Keratinocyte (primary cell): ENCODE results near the genes C12orf54, RHEBL1 and DNAJC22.

GRCh38 chr12:48482232-48482721, at the start of gene C12orf54:
Gene C12orf54 (plus strand): TSS chr12:48482498.
CAGE:
- cytosol, long polyA minus RNA, result no peak
- cytosol, long polyA plus RNA, result no peak
- long polyA plus RNA, result no peak
- nucleus, long polyA minus RNA, result no peak
- nucleus, long polyA plus RNA, result no peak

CAGE:
- cytosol, long polyA minus RNA, result no peak
- cytosol, long polyA plus RNA, result no peak
- long polyA plus RNA, result no peak
- nucleus, long polyA minus RNA, result no peak
- nucleus, long polyA plus RNA, result no peak
Observed at GRCh38 chr12:48651542-48651992, 30.5 kb downstream of the KANSL2 start.

GRCh38 chr12:48652460-48653081, 29.5 kb downstream of the KANSL2 start:
CAGE:
- cytosol, long polyA minus RNA, result no peak
- cytosol, long polyA plus RNA, result no peak
- long polyA plus RNA, result no peak
- nucleus, long polyA minus RNA, result no peak
- nucleus, long polyA plus RNA, result no peak

DNA sequence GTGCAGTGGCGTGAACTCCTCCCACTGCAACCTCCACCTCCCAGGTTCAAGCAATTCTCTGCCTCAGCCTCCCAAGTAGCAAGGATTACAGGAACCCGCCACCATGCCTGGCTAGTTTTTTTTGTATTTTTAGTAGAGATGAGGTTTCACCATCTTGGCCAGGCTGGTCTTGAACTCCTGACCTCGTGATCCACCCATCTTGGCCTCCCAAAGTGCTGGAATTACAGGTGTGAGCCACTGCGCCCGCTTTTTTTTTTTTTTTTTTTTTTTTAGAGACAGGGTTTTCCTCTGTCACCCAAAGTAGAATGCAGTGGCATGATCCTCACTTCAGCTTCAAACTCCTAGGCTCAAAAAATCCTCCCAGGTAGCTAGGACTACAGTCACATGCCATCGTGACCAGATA, 17.4 kb downstream of the KANSL2 start:
CAGE:
- cytosol, long polyA minus RNA, result no peak
- cytosol, long polyA plus RNA, result no peak
- long polyA plus RNA, result no peak
- nucleus, long polyA minus RNA, result no peak
- nucleus, long polyA plus RNA, result no peak

CAGE:
- cytosol, long polyA minus RNA, result no peak
- cytosol, long polyA plus RNA, result no peak
- long polyA plus RNA, result no peak
- nucleus, long polyA minus RNA, result no peak
- nucleus, long polyA plus RNA, result no peak
Observed at GRCh38 chr12:48685100-48685452, 3.0 kb upstream of the KANSL2 start.

DNA sequence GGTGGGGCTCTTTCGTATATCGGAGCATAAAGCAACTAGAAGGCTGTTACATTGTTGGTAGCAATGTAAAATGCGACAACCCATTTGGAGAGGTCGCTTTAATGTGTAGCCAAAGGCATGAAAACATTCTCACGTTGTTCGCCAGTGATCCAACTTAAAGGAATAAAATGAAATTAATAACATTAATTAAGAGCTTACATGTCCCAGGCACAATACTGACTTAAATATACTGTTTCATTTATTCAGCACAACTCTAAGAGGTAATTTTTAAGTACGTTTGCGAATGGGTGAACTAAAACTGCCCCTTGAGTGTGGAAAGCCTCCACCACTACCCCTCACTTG, 982 bp upstream of the CCNT1 start:
CAGE:
- cytosol, long polyA minus RNA, result no peak
- cytosol, long polyA plus RNA, result no peak
- long polyA plus RNA, result no peak
- nucleus, long polyA minus RNA, result no peak
- nucleus, long polyA plus RNA, result no peak

CAGE:
- cytosol, long polyA minus RNA, result no peak
- cytosol, long polyA plus RNA, result no peak
- long polyA plus RNA, result no peak
- nucleus, long polyA minus RNA, result no peak
- nucleus, long polyA plus RNA, result no peak
Observed at GRCh38 chr12:48779315-48780425, 9.2 kb downstream of the ADCY6 start.

DNA sequence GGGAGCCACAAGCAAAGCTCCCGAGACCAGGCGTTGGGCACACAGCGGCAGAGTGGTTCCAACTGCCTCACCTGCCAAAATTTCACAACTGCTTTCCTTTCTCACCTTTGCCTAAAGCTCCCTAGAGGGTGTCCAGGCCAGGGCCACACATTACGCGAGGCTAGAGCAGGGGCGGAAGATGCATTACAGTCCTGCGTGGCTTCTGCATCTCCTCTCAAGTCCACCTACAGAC, 11.0 kb downstream of the CACNB3 start:
CAGE:
- cytosol, long polyA minus RNA, result no peak
- cytosol, long polyA plus RNA, result no peak
- long polyA plus RNA, result no peak
- nucleus, long polyA minus RNA, result no peak
- nucleus, long polyA plus RNA, result no peak

CAGE:
- cytosol, long polyA minus RNA, result no peak
- cytosol, long polyA plus RNA, result no peak
- long polyA plus RNA, result no peak
- nucleus, long polyA minus RNA, result no peak
- nucleus, long polyA plus RNA, result no peak
Observed at GRCh38 chr12:48857002-48857803, 5.2 kb upstream of the DDX23 start.

DNA sequence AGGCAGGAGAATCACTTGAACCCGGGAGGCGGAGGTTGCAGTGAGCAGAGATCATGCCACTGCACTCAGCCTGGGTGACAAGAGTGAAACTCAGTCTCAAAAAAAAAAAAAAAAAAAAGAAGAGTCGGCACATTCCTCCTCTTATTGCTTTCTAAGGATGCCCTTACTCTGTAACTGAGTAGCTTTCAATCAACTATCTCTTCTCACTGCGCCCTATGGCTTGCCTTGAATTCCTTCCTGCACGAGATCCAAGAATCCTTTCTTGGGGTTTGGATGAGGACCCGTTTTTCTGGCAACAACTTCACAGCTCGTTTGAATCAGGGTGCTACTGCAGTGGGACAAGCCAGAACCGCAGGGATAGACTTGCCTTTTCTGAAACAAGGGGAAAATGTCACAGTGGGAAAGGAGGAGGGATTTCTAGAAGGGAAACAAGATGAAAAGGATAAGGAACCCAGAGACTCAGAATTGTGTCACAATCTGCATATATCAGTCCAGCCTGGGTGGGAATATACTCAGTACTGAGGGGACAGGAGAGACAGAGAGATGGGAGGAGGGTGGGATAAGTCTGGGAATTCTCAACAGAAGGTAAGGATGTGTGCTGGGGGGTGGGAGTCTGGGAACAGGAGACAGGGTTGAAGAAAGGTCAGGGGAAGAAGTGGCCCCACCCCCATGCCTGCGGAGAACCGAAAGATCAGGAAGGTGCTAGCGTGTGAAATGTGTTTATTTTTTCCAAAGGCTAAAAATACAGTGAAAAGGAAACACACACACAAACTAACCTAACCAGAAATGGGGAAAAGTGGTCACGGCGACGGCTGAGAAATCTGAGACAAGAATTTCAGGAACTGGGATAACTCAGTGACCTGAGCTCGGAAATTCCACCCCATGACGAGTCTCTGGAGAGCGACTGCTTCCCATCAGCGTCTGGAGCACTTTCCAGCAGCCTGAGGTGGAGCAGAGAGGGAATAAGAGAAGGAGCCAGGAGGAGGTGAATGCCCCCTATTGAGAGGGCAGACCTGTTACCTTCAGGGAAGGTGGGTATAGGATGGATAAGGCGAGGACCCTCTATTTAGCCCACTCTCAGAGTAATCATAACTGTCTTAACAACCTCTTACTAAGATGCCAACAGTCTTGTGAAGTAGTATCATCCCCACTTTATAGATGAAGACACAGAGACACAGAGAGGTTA, 16.4 kb upstream of the RND1 start:
CAGE:
- cytosol, long polyA minus RNA, result no peak
- cytosol, long polyA plus RNA, result no peak
- long polyA plus RNA, result no peak
- nucleus, long polyA minus RNA, result no peak
- nucleus, long polyA plus RNA, result no peak

DNA sequence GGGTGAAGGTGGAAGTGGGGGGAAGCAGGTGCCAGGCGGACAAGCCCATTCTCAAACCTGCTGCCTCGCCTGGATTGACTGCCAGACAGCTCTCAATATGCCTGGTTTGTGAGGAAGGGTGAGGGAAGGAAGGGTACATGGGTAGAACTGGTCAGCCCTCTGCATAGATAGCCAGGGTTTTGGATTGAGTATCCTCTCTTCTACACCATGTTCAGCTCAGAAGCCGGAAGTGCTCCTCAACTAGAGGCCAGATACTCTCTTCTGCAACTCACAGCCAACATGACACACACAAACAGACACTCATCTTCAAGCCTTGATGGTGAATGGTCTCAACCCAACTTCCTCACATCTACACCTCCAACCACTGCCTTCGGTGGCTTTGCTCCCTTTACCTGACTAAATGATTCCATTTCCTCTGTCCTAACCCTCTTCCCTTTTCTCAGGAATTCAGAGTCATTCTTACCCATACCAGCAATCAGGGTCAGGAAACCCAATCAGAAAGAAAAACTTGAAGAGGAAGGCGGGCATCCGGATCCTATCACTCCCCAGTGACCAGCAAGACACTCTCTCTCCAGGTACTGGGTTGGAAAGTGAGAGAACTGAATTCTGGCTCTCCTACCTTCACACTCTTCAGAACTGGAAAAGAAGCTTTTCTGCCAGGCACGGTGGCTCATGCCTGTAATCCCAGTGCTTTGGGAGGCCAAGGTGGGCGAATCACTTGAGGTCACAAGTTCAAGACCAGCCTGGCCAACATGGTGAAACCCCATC, 7.7 kb upstream of the FKBP11 start:
CAGE:
- cytosol, long polyA minus RNA, result no peak
- cytosol, long polyA plus RNA, result no peak
- long polyA plus RNA, result no peak
- nucleus, long polyA minus RNA, result no peak
- nucleus, long polyA plus RNA, result no peak

GRCh38 chr12:49022017-49022827, 3.6 kb upstream of the PRKAG1 start:
CAGE:
- cytosol, long polyA minus RNA, result no peak
- cytosol, long polyA plus RNA, result no peak
- long polyA plus RNA, result no peak
- nucleus, long polyA minus RNA, result no peak
- nucleus, long polyA plus RNA, result no peak

CAGE:
- cytosol, long polyA minus RNA, result no peak
- cytosol, long polyA plus RNA, result no peak
- long polyA plus RNA, result no peak
- nucleus, long polyA minus RNA, result no peak
- nucleus, long polyA plus RNA, result no peak
Observed at GRCh38 chr12:49049308-49049830, 11.2 kb downstream of the KMT2D start.

DNA sequence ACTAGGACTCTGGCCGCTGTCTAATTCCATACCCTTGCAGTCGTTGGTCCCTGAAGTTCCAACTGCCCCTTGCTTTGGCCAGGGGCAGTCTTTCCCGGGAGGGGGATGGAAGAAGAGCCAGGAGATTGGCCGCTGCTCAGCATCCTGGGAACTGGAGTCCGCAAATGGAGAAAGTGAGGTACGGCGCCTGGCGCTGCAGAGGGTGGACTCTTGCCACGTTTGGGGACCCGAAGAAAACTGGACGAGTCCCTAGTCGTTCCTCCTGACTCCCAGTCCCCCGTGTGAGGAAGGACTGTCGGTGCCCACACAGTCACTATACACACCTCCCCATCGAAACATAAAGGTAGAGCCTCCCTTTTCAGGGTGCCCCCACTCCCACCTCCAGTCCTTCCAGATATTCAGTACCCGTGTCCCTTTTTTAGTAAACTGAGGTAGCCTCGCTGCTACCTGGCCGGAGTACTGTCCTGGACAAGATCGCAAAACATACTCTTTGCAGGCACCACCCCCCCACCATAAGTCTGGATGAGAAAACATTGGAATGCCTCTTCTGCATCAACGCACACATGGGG, 472 bp upstream of the KMT2D start:
CAGE:
- cytosol, long polyA minus RNA, result no peak
- cytosol, long polyA plus RNA, result no peak
- long polyA plus RNA, result no peak
- nucleus, long polyA minus RNA, result no peak
- nucleus, long polyA plus RNA, result no peak

DNA sequence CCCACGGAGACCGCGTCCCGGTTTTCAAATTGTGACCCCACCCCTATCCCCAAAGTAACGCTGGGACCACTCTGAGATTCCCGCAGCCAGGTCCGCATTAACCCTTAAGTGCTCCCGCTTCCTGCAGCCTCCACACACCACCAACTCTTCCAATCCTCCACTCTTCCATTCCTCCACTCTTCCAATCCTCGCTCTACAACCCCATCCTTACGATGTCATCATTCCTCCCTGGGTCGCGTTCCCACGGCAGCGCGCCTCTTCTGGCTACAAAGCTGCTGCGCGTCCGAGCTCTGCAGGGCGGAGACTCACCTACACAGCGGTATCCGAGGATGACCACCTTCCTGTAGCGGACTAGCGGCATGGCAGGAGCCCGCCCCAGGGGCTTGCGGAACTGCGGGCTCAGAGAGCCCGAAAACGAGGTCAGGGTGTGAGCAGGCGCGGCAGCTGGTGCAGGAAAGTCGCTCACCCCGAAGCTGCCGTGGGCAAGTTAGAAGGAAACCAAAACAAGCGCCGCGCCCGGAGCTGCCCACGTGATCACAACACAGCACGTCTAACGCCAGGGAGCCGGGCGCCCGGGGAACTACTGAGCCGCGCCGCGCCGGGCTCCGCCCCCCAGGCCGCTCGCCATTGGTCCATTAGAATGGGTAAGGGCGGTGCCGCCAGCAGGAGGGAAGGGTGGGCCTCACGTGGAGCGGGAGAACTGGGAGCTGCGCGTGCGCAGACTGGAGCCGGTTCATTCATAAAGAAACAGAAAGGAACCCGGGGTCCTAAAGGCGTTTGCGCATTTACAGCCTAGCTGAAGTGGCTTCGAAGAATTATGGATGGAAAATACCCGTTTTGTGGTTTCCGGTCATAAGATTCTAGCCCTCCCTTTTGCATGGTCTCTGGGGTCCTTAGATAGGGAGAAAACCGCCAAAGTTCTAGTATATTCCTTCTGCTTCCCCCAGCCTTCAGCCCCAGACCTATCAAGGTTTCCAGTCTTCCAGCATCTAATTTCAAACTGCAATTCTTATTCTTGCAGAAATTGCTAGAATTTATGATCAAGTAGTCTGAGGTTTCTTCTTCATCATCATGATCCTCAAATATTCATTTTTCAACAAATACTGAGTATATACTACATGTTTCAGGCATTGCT, at the start of gene RHEBL1:
TSS of gene RHEBL1 (minus strand) at position 555 of the 1,135 bp plus-strand sequence.
CAGE:
- cytosol, long polyA minus RNA, result no peak
- cytosol, long polyA plus RNA, result no peak
- long polyA plus RNA, result no peak
- nucleus, long polyA minus RNA, result no peak
- nucleus, long polyA plus RNA, result no peak

CAGE:
- cytosol, long polyA minus RNA, result no peak
- cytosol, long polyA plus RNA, result no peak
- long polyA plus RNA, result no peak
- nucleus, long polyA minus RNA, result no peak
- nucleus, long polyA plus RNA, result no peak
Observed at GRCh38 chr12:49096846-49097299, 2.3 kb upstream of the DHH start.

GRCh38 chr12:49131903-49132574, 844 bp upstream of the TUBA1B start:
CAGE:
- cytosol, long polyA minus RNA, result no peak
- cytosol, long polyA plus RNA, result no peak
- long polyA plus RNA, result no peak
- nucleus, long polyA minus RNA, result no peak
- nucleus, long polyA plus RNA, result no peak

DNA sequence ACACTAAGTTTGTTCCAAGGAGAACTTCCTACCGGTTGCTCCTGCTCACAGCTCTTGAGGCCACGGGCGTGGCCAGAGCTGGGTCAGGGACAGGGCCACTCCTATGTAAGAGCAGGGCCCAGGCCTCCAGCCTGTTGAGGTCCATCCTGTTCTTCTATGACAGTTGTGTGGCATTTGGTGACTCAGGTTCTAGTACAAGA, 36.9 kb upstream of the TUBA1A start:
CAGE:
- cytosol, long polyA minus RNA, result no peak
- cytosol, long polyA plus RNA, result no peak
- long polyA plus RNA, result no peak
- nucleus, long polyA minus RNA, result no peak
- nucleus, long polyA plus RNA, result no peak

DNA sequence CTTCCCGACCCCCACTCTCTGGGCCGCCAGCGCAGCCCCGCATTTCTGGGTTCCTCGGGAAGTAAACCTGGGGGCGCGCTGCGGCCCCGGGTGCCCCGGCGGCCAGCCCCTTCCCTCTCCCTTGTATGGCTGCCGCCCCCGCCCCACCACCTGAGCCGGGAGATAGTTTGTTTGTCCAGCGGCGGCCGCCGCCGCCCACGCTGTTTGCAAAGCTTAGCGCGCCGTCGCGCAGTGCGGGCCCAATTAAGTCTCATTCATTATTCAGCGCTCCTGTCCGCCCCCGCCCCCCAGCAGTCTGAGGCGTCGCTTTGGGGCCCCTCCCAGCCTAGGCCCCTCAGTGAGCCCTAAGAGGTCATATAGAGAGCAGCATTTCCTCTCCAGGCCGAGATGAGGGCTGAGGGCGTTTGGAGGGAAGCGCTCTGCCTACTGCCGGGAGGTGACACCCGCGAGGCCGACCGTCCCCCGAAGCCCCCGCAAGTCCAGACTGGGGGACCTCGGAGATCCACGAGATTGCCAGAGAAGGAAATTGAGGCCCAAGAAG, at the start of gene DNAJC22:
TSS of gene DNAJC22 (plus strand) at position 337 of the 541 bp plus-strand sequence.
CAGE:
- cytosol, long polyA minus RNA, result no peak
- cytosol, long polyA plus RNA, result no peak
- long polyA plus RNA, result no peak
- nucleus, long polyA minus RNA, result no peak
- nucleus, long polyA plus RNA, result no peak

DNA sequence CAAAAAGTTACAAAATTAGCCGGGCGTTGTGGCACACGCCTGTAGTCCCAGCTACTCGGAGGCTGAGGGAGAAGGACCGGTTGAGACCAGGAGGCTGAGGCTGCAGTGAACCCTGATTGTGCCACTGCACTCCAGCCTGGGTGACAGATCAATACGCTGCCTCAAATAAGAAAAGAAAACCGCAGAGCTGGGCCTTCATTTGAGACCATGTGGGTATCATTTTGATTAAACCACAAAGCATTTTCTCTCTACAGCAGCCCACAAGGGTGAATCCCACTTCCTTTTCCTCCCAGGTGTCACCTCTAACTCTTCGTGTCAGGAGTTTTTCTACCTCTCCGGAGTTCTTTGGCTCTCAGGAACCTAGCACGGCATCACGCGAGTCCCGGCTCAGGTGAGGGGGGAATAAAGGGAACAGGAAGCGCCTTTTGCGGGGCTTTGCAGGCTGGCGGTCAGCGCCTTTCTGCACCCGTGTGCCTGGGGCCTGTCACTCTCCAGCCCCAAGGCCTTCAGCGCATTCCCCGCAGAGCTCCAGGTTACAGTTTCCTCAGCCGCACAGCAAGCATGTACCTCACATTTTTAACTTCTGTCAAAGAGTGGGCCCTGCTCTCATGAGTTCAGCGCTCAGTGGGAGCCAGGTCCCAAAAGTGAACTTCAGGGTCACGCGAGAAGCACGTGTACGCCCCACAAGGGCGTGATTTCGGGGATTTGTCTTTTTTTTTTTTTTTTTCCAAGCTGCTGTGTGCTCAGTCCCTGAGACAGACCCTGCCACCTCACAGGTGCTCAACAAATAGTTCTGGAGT, 817 bp upstream of the PRPF40B start:
CAGE:
- cytosol, long polyA minus RNA, result no peak
- cytosol, long polyA plus RNA, result no peak
- long polyA plus RNA, result no peak
- nucleus, long polyA minus RNA, result no peak
- nucleus, long polyA plus RNA, result no peak